Thoracic aorta (tissue), 1 donor: ENCODE measurements around the gene APCDD1L.

GRCh38 chr20:57697341-57697903 is 12.4 kb downstream of the PMEPA1 start:
- RAMPAGE, long total RNA = no peak

- RAMPAGE, long total RNA = no peak
These were observed 4.3 kb downstream of the PMEPA1 start for GRCh38 chr20:57705403-57706017.

- RAMPAGE, long total RNA = no peak
These were observed 3.6 kb downstream of the PMEPA1 start for GRCh38 chr20:57706018-57706826.

DNA sequence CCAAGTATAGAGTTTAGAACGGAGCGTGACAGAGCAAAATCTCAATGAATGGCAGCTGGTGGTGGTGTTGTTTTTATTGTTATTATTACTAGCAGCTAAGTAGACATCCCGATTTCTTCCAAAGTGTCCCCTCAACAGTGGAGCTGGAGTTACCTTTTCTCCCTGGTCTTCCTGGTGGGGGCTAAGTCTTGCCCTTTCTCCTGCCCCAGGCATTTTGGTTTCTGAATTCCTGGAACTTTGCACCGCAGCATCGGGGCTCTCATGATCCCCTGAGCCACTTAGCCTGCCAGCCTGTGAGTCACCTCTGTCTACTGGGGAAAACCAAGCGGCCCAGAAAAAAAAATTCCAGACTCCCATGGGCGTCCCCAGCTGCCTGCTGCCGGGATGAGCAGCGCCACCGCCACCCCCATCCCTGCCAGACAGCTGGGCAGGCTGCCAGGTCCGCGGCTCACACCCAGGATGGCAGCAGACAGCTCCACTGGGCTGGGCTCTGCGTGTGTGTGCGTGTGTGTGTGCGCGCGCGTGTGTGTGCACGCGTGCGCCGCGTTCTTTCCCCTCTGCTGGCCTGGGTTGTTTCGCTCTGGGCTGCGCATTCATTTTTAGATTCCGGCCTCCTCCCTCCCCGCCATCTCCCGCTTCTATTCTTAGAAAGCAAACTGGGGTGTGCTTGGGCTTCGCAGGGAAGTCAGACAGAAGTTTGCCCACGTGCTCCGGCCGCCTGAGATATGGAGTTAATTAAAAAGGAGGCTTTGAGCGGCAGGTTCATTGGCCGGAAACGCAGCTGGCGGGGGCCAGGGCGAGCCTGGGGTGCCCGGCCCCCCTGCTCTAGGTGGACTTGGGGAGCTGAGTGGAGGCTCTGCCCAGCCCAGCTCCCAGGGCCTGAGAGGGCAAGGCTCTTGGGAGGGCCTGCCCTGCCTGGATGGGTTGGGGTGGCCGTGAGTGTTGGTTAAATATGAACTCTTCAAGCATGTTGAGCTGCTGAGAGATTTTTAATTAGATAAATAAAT is 38.9 kb upstream of the PMEPA1 start:
- RAMPAGE, long total RNA = no peak

GRCh38 chr20:58014529-58015113 is 136.1 kb upstream of the C20orf85 start:
- RAMPAGE, long total RNA = no peak

DNA sequence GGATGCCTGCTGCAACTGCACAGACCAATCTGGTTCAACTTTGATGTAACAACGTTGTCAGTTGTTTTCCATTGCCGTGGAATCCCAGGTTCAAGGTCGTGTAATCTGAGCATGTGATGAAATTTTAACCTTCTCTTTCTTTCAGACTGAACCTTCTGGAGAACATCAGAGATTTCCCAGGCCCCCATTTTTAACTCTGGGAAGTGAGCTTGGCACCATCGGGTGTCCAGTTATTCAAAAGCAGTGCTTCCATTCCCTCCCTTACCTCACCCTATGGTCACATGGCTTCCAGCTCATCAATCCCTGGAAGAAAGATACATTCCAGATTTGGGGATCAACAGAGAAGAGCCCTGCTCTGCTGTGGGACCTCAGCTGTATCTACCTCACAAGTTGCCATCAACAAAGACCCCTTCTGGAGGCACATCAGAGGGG is 52.6 kb upstream of the C20orf85 start:
- RAMPAGE, long total RNA = no peak

- RAMPAGE, long total RNA = no peak
These were observed 21.3 kb upstream of the C20orf85 start for GRCh38 chr20:58129449-58129829.

DNA sequence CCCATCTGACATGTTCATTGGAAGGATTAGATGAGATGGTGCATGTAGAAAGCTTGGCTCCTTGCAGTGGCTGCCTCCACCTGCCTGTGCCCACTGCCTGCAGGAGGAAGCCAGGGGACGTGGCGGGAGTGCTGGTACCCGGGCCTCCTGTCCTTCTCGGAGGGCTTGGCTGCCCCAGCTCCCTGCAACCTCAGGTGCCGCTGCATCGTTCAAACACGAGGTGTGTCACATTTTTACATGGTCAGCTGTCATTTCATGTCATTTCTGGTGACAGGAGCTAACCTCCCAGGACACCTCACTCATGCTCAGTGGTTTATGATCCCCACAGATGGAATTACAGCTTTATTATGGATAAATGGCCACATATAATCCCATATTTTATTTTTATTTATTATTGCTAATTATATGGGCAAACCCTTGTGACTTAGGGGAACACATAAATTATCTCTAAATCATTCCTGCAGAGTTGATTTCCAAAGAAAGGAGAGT is 32.1 kb downstream of the C20orf85 start:
- RAMPAGE, long total RNA = no peak

GRCh38 chr20:58303316-58303674 is 6.2 kb upstream of the RAB22A start:
- RAMPAGE, long total RNA = no peak

- RAMPAGE, long total RNA = no peak
These were observed 1.7 kb downstream of the RAB22A start for GRCh38 chr20:58311120-58311621.

GRCh38 chr20:58338755-58339133 is 29.2 kb downstream of the RAB22A start:
- RAMPAGE, long total RNA = no peak

DNA sequence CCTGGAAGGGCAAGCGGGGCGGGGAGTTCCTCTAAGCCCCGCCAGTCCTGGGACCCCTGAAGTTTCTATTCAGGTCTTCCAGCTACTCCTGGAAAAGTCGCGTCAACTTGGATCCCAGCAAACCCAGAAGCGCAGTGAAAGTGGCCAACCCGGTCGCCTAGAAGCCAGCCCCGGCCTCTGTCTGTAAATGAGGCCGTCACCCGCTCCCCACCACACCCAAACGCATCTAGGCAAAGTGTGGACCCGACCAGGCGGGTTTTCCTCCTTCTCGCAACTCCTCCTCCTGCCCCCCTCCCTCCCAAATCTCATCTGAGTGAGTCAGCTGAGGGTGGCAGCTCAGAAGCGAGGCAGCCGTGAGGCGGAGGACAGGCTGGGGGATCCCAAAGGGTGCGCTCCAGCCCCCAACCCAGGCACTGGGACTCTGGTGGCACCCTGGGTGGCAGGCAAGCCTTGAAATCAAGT is at the start of gene APCDD1L:
APCDD1L (minus strand) TSS at position 239 of the 462 bp plus-strand sequence.
- RAMPAGE, long total RNA = no peak

- RAMPAGE, long total RNA = no peak
These were observed 35.1 kb upstream of the STX16 start for GRCh38 chr20:58616020-58616371.

- RAMPAGE, long total RNA = no peak
These were observed 6.2 kb downstream of the NPEPL1 start for GRCh38 chr20:58698559-58699523.

- RAMPAGE, long total RNA = no peak
These were observed 50.8 kb upstream of the GNAS start for GRCh38 chr20:58840332-58840989.

DNA sequence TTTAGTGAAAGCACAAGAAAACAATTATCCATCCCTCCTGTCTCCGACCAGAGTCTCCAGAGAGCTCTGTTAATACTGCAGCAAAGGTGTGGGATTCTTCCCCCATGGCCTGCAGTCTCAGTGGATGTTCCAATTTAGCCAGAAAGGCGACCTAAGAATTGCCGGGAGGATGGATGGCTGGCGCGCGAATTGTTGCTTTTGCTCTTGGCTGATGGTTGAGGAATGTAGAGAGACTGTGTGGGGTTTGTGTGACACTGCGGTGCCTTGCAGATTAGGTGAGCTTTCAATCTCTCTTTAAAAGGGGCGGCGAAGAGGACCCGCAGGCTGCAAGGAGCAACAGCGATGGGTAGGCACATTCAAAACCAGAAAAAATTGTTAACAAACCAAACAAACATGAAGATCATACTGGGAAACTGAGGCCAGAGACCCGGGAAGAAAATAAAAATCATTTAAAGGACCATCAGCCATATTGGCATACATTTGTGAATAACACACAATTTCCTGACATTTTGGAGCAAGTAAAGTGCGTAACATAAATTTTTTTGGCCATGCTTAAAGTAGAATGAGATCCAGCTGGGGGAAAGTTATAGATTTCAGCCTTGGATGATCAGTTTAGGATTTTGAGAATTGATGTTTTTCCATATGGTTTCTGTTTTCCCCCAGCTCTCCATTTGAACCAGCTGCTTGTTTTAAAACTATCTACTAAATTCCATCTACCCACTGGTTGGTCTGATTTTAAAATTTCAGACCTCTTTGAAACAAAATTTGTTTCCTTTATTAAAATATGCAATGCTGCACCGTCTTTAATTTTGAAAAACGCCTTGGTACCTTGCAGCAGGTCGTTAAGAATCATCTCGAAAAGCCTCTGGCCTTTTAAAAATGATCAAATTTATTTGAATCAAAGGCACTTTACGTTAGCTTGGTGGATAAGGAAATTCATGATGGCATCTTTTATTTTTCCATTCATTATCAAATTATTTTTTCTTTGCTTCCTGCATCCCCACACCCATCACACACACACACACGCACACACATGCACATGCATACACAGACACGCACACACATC is 7.8 kb downstream of the GNAS start:
- RAMPAGE, long total RNA = no peak

DNA sequence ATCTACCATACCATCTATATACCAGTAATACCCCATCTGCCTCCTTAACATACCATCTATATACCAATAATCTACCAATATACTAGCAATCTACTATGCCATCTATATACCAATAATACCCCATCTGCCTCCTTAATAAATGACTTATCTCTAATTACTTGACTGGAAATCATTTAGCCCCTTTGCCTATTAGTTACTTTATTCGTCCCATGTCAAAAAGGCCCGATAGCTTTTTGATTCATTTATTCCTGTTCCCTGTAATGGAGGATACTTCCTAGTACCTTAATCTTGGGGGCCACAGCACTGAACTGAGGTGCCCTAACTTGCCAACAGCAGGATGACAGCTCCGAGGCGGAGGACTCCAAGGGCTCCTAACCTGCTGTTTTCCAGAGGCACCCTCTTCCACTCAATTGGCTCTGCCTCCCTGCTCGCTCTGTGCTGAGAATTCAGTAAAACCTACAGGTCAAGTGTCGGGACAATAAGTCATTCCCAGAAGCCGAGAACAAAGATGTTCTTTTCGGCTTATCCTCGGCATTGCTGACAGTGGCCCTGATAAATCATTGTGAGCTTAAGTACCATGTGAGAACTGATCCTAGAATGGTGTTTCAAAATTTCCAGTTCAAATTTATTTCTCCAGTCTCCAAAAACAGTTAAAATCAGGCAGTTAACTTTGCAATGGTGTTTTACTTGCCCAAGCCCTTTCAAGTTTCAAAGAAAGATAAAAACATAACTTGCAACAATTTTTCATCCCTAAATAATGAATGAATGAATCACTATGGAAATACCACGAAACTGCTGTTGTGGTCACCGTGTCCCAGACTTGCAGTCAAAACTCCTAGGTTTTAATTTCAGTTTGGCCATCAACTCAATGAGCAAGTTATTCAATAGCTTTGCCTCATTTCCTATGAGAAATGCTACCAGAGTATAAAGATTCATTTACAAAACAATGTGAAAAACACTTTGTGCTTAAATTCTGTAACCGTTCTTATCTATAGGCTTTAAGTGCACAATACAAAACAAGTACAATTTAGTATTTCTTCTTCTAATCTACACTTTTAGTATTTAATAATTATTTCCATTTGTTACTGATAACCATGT is 4.5 kb downstream of the ATP5F1E start:
- RAMPAGE, long total RNA = no peak

- RAMPAGE, long total RNA = no peak
These were observed 3.2 kb upstream of the ATP5F1E start for GRCh38 chr20:59035457-59035692.

GRCh38 chr20:59063756-59064132 is 21.2 kb upstream of the PRELID3B start:
- RAMPAGE, long total RNA = no peak

DNA sequence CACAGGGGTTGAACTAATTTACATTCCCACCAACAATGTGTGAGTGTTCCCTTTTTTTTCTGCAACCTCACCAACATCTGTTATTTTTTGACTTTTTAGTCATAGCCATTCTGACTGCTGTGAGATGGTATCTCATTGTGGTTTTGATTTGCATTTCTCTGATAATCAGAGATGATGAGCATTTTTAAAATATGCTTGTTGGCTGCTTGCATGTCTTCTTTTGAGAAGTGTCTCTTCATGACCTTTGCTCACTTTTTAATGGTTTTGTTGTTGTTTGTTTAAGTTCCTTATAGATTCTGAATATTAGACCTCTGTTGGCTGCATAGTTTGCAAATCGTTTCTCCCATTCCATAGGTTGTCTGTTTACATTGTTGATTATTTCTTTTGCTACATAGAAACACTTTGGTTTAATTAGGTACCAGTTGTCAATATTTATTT is 1.8 kb upstream of the ZNF831 start:
- RAMPAGE, long total RNA = no peak